Parietal lobe (tissue), 2 donors: ENCODE results near the gene RASSF8.

- RAMPAGE, long total RNA = no peak
These were observed 40.3 kb upstream of the LDHB start for GRCh38 chr12:21697988-21698298.

GRCh38 chr12:21831895-21832169 lies 57.3 kb upstream of the KCNJ8 start:
- RAMPAGE, long total RNA = no peak

DNA sequence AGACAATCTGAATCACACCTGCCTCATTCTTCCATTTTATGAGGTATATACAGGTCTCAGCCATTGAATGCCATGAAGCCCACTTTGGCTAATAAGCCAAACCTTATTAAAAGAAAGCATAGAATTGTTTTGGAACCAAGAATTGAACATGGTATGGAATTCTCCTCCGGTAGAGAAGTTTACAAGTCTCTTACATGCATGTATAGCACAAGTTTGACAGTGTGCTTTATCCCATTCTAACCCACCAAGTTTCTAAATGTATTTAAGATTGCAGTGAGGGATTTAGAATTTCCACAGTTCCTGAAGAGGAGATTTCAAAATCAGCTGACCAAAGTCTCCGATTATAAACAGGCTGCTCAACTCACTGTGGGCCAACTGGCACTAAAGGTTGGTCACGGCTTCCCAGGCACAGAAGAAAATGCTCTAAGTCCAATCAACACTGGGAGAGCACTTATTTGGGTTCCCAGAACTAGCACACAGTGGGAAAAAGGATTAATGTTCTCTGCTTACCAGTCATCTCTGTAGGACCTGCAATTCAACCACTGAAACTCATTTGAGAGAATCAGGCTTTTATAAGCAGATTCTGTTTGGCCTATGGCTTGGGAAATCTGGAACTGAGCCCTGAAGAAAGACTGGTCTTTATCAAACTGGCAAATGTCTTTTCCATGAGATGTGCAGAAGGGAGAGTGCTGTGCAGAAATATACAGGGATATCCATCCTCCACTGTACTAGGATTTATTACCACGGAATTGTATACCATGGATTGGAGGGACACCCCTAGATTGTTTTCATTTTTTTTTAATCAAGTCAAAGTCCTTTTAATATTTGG lies 49.5 kb downstream of the ABCC9 start:
- RAMPAGE, long total RNA = no peak

DNA sequence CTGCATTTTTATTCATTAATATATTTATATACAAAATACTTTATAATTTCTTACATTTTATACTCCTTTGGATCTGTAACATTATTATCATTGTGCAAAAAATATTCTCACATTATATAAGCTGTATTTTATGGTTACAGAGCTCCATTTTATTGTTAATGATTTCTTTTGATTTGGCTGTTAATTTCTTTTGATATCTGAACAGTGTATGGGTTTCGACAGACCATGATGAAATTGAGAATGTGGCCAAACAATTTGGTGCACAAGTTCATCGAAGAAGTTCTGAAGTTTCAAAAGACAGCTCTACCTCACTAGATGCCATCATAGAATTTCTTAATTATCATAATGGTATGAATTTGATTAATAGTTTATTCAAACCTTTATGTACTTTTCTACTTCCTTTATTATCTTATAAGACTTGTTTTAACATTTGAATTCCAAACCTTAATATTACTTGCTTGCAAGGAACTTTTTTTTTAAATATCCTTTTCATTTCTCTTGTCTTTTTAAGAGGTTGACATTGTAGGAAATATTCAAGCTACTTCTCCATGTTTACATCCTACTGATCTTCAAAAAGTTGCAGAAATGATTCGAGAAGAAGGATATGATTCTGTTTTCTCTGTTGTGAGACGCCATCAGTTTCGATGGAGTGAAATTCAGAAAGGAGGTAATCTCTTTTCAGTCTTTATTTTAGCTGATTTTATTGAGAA lies 9.1 kb downstream of the CMAS start:
- RAMPAGE, long total RNA = no peak

- RAMPAGE, long total RNA = no peak
These were observed 37.5 kb downstream of the C2CD5 start for GRCh38 chr12:22506432-22507559.

- RAMPAGE, long total RNA = no peak
These were observed 5.3 kb downstream of the C2CD5 start for GRCh38 chr12:22539024-22539509.

DNA sequence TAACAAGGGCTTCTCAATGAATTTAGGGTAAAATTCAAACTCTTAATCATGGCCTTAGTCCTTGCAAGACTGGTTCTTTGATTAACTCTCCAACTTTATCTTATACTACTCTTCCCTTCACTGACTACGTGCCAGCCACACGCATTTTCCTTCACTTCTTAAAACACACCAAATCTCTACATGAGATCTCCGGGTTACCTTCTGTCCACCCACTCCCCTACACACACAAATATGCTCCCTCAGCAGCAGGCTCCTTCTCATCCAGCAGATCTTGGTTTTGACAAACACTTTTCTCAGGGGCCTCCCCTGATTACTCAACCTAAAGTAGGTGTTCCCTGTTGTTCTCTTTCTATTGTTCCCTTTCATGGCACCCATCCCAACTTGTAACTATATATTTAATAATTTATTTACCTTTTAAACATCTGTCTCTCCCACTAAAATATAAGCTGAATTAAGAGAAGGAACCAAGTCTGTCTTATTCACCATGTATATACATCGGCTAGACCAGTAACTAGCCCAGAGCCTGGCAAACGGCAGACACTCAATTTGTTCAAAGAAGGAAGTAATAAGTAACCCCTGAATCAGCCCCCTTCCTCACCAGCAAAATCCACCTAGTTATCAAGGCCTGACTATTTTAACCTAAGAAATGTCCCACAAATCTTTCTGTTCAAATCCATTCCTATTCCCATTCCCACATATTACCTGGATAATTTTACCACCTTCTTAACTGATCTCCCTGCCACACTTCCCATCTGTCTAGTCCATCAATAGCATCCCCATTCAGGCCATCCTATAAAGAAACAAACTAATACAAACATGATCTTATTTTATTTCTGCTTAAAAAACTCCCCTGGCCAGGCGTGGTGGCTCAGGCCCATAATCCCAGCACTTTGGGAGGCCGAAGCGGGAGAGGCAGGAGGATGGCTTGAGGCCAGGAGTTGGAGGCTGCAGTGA lies 2.7 kb downstream of the C2CD5 start:
- RAMPAGE, long total RNA = no peak

GRCh38 chr12:22760080-22760417 lies 135.1 kb downstream of the ETNK1 start:
- RAMPAGE, long total RNA = no peak

DNA sequence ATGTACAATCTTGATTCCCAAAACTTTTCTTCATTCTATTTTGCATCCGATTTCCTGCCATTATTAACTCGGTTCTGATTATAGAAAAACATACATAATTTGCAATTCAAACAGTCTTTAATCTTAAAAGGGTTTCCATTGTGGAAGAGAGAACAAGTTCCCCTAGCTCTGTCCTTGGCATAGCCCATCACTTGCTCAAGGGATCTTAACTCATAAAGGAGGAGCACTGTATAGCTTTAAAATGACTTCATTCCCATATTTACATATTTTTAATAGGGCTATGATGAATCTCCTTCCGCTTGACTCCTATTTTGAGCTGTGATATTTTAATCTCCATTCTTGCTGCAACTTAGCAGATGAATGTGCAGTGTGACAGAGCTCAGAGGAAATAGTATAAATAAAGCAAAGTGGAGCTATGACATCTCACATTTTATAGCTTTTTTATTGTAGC lies 428.9 kb upstream of the SOX5 start:
- RAMPAGE, long total RNA = no peak

DNA sequence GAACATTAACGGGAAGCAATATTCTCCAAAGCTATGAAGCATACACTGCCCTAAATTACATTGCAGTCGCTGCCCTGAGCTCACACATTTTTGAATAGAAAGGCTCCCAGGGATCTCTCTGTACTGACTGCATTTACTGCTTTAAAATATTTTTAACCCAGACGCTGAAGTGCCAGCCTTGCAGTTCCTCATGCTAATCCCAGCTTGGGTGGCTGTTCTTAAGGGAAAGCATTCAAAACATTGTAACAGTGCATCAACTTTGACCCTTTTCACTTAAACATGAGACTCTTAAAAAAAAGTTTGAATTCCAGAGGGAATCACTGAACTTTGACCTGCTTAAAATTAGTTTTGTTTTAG lies 410.9 kb downstream of the BCAT1 start:
- RAMPAGE, long total RNA = no peak

GRCh38 chr12:24562271-24563323 lies 386.3 kb downstream of the BCAT1 start:
- RAMPAGE, long total RNA = no peak

- RAMPAGE, long total RNA = no peak
These were observed 1.1 kb downstream of the BCAT1 start for GRCh38 chr12:24947721-24948331.

GRCh38 chr12:24998008-24998644 lies 49.2 kb upstream of the BCAT1 start:
- RAMPAGE, long total RNA = no peak

GRCh38 chr12:25018146-25018489 lies 34.4 kb upstream of the IRAG2 start:
- RAMPAGE, long total RNA = no peak

DNA sequence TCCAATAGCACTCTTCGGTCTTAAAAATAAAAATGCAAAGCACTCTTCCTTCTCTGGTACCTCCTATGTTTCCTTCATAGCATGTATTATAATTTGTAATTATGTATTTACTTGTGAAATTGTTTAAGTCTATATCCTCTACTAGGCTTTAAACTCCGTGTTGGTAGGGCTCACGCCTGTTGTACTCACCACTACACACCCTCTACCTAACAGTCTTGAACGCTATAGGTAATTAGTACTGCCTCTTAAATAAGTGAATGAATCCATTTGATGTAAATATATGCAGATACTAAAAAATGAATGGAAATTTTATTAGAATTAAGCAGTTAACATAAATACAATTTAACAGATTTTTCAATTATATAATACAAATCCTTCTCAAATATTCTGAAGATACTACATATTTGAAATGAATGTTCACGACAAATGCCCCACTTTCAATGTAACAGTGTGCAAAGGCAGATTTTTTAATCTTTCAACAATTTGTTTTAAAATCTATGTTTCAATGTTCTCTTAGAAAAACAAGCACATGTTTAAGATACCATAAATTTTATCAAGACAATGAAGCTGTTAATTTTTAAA lies 17.1 kb downstream of the KRAS start:
- RAMPAGE, long total RNA = no peak

DNA sequence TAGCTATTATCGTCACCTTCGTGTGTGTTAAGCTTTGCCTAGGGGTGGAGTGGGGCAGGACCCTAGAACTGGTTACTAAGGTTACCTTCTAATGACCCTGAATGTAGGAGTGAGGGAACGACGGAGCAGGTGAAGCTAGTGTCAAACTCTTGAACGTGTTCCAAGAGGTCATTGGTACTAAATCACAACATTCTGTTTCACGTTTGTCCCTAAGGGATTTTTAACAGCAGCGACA lies 134.0 kb upstream of the KRAS start:
- RAMPAGE, long total RNA = no peak

GRCh38 chr12:25497046-25497401 lies 56.1 kb downstream of the LMNTD1 start:
- RAMPAGE, long total RNA = no peak

DNA sequence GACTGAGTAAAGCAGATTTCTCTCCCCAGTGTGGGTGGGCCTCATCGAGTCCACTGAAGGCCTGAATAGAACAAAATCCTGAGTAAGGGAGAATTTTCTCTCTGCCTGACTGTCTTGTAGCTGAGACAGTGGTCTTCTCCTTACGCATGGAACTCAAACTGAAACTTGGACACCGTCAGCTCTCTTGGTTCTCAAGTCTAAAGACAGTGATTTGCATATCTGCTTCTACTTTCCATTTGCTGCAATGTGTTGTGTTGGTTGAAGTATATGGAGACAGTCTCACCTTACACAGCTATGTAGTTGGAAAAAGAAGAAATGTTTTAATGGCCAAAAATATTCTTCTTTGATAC lies 160.2 kb upstream of the LMNTD1 start:
- RAMPAGE, long total RNA = no peak

GRCh38 chr12:25958063-25959055 lies at the start of gene RASSF8:
TSS of gene RASSF8 (plus strand) at chr12:25958682.
- RAMPAGE, long total RNA = no peak

GRCh38 chr12:26130686-26131191 lies 5.9 kb upstream of the BHLHE41 start:
- RAMPAGE, long total RNA = no peak